Lung (tissue), 4 donors: Measurements from ENCODE around the genes CSF1 and KCNC4.

DNA sequence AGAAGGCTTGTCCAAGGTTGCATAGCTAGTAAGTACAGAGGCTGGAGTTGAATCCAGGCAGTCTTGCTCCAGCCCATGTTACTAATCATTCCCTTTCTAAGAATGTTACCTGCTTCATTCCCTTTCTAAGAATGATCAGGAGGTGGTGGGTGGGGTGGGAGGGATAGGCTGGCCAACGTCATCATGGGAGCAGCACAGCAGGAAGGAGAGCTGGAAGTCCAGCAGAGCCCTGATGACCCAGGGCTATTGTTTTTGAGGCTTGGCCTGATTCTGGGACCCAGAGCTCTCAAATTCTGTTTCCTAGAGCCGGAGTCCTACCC is 11.8 kb upstream of the CSF1 start:
- PRO-cap, result no peak
- RAMPAGE, long total RNA, result no peak
- RRBS, result no CpG with 5 or more reads among the region's 2 CpGs

GRCh38 chr1:109910240-109911447 is at the start of gene CSF1:
TSS of gene CSF1 (plus strand) at chr1:109910849.
- PRO-cap, result unidirectional peak, plus-strand start at chr1:109910546; bidirectional peak, plus-strand start at chr1:109910849, minus-strand start at chr1:109910613
- RAMPAGE, long total RNA, result no peak
- RRBS, result 2% methylated on average over 54 of the region's 105 CpGs

DNA sequence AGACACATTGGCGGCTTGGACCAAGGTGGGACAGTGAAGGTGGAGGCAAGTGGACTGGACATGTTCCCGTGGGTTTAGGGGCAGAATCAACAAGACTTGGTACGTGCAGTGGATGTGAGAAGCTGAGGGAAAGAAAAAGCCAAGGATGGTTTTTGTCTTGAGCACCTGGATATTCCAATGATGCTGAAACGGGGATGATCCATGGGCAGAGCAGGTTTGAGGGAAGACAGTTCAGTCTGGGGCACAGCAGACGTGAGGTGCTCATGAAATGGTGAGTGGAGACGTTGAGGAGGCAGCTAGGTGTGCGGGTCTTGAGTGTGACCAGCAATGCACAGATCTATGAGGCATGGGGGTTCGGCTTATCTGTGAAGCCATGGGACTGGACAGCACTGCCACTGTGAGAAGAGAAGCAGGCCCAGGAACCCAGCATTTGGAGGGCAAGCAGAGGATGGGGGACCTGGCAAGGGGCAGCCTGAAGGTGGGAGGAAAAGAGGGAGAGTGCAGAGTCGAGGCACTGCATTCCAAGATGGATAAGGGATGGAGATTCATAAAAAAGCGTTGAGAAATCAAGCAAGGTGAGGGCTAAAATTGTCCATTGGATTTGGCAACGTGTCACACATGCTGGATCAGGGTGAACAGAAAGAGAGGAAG is 8.0 kb downstream of the CSF1 start:
- PRO-cap, result no peak
- RAMPAGE, long total RNA, result no peak
- RRBS, result no CpG with 5 or more reads among the region's 11 CpGs

GRCh38 chr1:109983951-109984446 is 566 bp upstream of the AHCYL1 start:
- PRO-cap, result no peak
- RAMPAGE, long total RNA, result no peak
- RRBS, result no CpG with 5 or more reads among the region's 8 CpGs

- PRO-cap, result no peak
- RAMPAGE, long total RNA, result no peak
- RRBS, result no CpG with 5 or more reads among the region's 3 CpGs
Measured at GRCh38 chr1:110022198-110022973, 12.0 kb upstream of the STRIP1 start.

- PRO-cap, result no peak
- RAMPAGE, long total RNA, result no peak
- RRBS, result no CpG with 5 or more reads among the region's 6 CpGs
Measured at GRCh38 chr1:110029579-110029987, 4.8 kb upstream of the STRIP1 start.

DNA sequence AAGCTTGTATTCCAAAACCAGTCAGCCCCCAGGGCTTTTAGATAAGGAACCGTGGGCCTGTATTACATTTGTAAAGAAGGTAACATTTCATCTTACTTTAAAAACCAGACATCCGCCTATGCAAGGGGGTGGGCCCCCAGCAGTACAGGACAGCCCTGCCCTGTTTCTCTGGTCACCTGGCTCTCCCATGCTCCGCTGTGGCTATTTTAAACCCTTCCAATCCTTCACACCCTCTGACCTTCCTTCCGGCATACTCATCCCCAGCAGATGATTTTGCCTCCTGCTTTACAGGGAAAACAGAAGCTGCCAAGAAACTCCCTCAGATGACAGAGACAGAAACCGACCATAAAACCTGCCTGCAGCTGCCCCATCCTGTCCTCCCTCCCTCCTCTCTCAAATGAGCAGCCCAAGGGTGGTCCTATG is 21.9 kb upstream of the KCNC4 start:
- PRO-cap, result no peak
- RAMPAGE, long total RNA, result no peak
- RRBS, result no CpG with 5 or more reads among the region's 5 CpGs

DNA sequence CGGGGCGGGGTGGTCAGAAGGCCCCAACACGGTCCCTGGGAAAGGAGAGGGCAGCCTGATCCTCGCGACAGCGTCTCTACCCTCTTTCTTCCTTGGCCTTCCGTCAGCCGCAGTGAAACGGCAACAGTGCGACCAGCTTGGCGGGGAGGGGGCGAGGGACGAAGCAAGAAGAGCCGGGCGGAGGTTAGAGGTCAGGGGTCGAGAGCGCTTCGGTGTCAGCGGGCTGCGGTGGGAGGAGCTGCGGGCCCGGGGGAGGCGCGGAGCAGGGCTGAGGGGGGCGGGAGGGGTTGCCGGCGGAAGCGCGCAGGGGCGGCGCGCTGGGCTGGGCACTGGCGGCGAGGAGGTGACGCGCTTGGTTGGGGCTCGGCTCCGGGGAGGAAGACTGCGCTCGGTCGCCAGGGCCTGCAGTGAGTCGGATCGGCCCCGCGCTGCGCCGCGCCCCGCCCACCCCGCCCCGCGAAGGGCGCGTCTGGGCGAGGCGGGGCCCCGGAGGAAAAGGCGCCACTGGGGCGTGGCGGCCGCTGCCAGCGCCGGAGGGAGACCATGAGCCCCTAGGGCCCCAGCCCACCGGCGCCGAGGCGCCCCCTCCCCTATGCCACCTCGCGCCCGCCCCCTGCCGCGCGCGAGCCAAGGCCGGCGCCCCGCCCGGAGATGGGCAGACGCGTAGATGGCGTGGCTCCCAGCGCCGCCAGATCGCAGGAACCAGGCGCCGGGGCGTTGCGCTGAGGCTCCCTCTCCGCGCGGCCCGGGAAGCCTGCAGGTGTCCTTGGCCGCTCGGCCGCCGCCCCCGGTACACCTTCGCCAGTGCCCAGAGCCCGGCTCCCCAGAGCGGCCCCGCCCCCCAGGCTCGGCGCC is at the start of gene KCNC4:
Gene KCNC4 (plus strand): TSS at position 504 of the 855 bp plus-strand sequence.
- PRO-cap, result bidirectional peak, plus-strand start at position 329 of the sequence, minus-strand start at position 384 of the sequence
- RAMPAGE, long total RNA, result no peak
- RRBS, result 1% methylated on average over 62 of the region's 103 CpGs

GRCh38 chr1:110232000-110232577 is 22.0 kb downstream of the KCNC4 start:
- PRO-cap, result no peak
- RAMPAGE, long total RNA, result no peak
- RRBS, result no CpG with 5 or more reads among the region's 4 CpGs

DNA sequence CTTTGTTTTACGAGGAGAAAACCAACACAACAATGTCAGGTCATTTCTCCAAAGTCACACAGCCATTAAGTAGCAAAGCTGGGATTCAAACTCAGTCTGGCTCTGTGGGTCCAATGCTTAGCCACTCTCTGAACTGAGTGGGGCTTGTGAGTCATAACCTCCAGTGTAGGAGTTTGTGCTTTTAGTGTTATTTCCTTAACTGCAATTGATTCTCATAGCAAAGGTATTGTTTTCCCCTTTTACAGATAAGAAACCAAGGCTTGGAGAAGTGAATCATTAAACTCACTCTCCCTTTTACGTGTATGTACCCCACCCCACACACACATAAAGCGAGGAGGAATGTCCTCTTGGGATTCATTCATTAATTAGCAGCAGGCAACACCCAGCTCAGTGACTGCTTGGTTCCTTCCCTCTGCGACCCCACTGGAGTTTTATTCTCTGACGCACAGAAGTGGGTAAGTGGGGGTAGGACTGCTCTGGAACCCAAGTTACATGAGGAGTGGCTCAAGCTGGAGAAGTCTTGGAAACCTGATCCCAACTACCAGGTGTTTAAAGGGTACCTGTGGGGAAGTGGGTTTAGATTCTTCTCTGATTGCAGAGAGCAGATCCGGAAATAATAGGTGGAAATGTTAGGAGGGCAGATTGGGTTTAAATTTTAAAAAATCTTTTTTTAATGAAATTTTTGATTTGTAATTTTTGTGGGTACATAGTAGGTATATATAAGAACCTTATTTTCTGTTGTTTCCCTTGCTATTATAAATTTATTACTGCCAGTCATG is 26.3 kb downstream of the KCNC4 start:
- PRO-cap, result no peak
- RAMPAGE, long total RNA, result no peak
- RRBS, result no CpG with 5 or more reads among the region's 6 CpGs

DNA sequence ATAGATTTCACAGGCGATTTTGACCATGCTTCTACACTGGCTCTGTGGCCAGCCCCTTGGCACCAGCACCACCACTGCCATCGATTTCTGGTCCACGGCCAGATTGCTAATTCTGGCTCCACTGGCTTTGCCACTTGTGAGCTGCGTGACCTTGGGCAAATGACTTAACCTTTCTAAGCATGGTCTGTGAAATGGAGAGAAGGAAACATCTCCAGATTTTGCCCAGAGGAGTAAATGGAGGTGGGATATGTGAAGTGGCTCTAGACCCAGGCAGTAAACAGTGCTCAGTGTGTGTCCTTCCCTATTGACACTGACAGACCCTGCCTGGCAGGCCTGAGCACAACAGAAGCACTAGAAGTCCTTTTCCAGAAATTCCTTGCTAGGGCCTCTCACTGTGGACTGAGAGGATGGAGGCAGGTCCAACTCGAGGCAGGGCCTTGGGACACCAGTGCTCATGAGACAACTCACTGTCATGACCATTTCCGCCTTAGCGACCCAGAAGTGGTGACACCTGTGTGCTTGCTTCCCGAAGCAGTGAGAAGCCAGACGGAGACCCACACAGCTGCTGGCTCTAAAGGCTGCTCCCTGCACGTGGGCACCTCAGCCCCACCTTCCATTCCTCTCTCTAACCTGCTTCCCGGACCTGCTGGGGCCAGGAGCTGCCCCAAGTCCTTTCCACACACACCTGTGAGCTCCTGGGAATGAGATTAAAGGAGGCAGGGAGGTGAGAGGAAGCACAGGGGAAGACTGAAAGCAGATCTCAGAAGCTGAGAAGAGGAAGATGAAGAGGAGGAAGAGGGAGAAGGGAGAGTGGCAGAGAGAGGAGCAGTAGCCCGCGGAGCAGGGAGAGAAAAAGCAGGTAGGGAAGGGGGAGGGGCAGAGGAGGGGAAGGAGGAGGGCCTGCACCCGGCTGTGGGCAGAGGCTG is 33.0 kb downstream of the KCNC4 start:
- PRO-cap, result no peak
- RAMPAGE, long total RNA, result no peak
- RRBS, result no CpG with 5 or more reads among the region's 14 CpGs

DNA sequence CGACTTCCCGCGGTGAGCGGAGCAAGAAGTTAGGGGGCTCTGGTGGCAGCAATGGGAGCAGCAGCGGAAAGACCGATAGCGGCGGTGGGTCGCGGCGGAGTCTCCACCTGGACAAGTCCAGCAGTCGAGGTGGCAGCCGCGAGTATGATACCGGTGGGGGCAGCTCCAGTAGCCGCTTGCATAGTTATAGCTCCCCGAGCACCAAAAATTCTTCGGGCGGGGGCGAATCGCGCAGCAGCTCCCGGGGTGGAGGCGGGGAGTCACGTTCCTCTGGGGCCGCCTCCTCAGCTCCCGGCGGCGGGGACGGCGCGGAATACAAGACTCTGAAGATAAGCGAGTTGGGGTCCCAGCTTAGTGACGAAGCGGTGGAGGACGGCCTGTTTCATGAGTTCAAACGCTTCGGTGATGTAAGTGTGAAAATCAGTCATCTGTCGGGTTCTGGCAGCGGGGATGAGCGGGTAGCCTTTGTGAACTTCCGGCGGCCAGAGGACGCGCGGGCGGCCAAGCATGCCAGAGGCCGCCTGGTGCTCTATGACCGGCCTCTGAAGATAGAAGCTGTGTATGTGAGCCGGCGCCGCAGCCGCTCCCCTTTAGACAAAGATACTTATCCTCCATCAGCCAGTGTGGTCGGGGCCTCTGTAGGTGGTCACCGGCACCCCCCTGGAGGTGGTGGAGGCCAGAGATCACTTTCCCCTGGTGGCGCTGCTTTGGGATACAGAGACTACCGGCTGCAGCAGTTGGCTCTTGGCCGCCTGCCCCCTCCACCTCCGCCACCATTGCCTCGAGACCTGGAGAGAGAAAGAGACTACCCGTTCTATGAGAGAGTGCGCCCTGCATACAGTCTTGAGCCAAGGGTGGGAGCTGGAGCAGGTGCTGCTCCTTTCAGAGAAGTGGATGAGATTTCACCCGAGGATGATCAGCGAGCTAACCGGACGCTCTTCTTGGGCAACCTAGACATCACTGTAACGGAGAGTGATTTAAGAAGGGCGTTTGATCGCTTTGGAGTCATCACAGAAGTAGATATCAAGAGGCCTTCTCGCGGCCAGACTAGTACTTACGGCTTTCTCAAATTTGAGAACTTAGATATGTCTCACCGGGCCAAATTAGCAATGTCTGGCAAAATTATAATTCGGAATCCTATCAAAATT is 793 bp downstream of the RBM15 start:
- PRO-cap, result no peak
- RAMPAGE, long total RNA, result no peak
- RRBS, result 2% methylated on average over 28 of the region's 74 CpGs

DNA sequence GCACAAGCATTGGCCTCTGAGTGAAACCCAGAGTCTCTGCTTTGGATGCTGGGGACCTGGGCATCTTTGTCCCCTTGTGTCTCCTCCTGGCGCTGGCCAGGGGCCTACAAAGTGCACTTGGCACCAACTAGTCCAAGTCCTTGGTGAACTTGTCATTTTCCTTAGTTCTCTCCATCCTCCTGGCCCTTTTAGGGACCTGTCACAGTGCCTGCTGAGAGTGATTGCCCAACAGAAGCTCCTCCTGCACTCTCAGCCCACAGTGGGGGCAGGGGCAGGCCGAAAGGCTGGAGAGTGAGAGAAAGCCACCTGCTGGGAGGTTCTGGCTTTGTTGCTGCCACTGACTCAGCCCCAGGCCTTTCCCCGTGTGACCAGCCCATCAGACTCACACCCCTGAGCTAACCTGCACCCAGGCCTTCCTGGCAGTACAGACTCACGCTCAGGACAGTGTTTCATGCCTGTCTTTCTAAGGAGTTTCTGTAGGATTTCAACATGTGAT is 17.2 kb upstream of the PROK1 start:
- PRO-cap, result no peak
- RAMPAGE, long total RNA, result no peak
- RRBS, result no CpG with 5 or more reads among the region's 4 CpGs

- PRO-cap, result no peak
- RAMPAGE, long total RNA, result no peak
- RRBS, result no CpG with 5 or more reads among the region's 15 CpGs
Measured at GRCh38 chr1:110555963-110557301, 37.5 kb upstream of the KCNA10 start.

GRCh38 chr1:110671807-110672594 is 2.7 kb downstream of the KCNA3 start:
- PRO-cap, result no peak
- RAMPAGE, long total RNA, result no peak
- RRBS, result no CpG with 5 or more reads among the region's 8 CpGs

DNA sequence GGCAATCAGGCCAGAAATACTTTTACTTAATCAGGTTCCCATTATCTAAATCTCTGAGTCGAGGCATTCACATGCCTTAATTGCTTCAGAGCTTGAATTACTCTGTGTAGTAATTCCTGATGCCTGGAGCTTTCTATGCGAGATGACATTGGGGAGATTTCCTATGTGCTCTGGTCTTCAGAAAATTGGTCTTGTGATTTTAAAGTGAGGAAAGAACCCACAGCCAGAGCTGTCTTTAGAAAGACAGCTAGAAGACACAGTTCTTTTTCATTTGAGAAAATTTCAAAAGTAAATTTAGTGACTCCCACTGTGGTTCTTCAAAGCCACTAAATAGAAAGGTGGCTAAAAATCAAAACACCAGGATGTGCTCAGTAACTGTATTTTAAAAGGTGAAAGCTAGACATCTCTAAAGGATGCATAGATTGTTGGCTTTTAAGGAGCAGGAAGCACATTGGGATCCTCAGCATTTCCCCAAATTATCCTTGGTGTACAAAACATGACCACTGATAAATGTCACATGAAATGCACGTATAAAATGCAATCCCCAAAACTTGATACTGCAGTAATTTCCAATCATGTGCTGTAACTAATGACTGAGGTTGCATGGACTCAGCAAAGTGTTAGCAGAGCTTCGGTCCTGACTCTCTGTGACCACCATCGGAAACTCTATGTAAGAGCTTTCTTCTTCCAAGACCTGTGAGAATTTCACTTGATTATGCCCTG is 634 bp downstream of the CD53 start:
- PRO-cap, result no peak
- RAMPAGE, long total RNA, result no peak
- RRBS, result no CpG with 5 or more reads among the region's 5 CpGs

- PRO-cap, result no peak
- RAMPAGE, long total RNA, result no peak
- RRBS, result no CpG with 5 or more reads among the region's 4 CpGs
Measured at GRCh38 chr1:110879896-110880445, 7.0 kb downstream of the CD53 start.

DNA sequence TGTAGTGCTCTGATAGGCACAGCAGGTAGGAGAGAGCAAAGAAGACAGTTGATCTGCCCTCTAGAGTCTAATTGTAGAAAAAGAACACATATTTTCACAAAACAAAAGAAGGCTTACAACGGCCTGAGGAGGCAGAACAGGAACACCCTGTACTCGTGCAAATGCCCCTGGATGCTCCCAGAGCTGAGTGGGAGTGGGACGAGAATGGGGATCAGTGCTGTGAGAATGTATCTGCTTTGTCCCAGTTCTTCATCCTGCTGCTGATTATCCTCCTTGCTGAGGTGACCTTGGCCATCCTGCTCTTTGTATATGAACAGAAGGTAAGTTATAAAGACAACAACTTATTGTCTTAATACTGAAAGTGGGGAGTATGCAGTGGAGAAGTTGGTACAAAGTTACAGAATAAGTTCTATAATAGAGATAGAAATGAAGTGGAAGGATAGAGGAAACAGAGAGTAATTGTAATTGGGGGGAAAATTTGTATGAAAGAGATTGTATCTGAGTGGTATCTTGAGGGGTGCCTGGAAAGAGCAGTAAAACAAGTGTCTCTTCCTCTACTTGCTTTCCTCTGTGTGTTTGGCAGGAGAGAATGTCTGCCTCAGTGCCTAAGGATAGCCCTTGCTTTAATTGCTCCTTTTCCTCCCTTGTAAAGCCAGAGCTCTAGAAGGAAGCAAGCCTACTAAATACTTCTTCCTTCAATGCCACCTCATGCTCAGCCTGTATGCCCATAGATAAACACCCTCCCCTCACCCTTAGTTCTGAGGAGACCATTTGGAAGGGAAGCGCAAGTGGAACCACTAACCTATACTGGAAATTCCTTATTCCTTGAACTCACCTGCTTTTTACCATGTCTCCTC is 21.4 kb downstream of the CD53 start:
- PRO-cap, result no peak
- RAMPAGE, long total RNA, result no peak
- RRBS, result no CpG with 5 or more reads among the region's 4 CpGs

GRCh38 chr1:110899380-110899813 is 26.4 kb downstream of the CD53 start:
- PRO-cap, result no peak
- RAMPAGE, long total RNA, result no peak
- RRBS, result no CpG with 5 or more reads among the region's 2 CpGs

GRCh38 chr1:110899926-110900588 is 27.1 kb downstream of the CD53 start:
- PRO-cap, result no peak
- RAMPAGE, long total RNA, result no peak
- RRBS, result no CpG with 5 or more reads among the region's 5 CpGs